ENCODE measurements around a stretch of chr2.

- PRO-cap: no peak
Observed at GRCh38 chr2:61660293-61660984, 122.3 kb upstream of the XPO1 start.

DNA sequence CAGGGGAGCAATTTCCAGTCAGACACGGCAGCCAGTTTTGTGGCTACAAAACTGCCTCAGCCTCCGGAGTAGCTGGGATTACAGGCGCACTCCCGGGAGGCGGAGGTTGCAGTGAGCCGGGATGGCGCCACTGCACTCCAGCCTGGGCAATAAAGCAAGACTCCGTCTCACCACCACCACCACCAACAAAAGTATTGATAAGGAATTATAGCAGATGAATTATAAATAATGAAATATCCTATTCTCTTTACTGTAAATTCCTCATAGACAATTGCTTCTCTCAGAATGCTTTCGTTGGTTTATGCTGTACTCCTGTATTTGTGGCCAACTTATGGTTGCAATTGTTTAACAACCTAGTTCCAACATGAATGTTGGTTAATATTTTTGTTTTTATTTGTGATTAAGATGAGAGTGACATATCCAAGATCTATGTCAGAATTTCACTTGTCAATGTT is 1.5 kb upstream of the FAM161A start:
- PRO-cap: no peak

GRCh38 chr2:62192769-62193199 is 3.1 kb upstream of the B3GNT2 start:
- PRO-cap: no peak

- PRO-cap: unidirectional peak, plus-strand start at chr2:62306978
Observed at GRCh38 chr2:62306605-62307658, 111.0 kb downstream of the B3GNT2 start.

DNA sequence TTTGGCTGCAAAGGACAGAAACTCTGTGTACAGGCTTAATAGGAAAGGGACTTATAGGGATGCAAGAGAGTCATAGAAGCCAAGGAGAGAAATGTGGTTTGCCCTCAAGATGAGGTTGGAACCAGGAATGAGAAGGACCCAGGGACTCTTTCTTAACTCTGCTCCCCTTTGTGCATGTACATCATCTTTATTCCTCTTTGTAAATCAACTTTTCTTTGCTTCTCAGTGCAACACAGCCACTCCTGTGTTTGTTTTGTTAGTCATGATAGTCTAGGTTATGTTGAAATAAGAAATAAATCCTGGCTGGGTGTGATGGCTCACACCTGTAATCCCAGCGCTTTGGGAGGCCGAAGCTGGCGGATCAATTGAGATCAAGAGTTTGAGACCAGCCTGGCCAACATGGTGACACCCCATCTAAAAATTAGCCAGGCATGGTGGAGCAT is 72.8 kb upstream of the TMEM17 start:
- PRO-cap: no peak

DNA sequence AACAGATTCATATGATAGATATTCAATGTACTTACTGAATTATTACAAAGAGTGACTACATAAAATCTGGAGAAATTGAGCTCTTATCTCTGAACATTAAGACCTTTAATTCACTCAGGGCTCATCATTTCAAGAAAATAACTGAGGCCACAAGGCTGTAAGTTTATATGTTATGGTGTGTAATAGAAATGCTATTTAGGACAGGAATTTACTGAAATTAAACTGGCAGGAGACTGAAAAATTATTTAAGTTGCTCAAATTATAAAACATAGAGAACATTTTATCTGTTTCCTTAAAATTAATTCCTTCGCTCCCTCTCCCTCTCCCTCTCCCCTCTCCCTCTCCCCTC is 33.7 kb upstream of the UGP2 start:
- PRO-cap: no peak

DNA sequence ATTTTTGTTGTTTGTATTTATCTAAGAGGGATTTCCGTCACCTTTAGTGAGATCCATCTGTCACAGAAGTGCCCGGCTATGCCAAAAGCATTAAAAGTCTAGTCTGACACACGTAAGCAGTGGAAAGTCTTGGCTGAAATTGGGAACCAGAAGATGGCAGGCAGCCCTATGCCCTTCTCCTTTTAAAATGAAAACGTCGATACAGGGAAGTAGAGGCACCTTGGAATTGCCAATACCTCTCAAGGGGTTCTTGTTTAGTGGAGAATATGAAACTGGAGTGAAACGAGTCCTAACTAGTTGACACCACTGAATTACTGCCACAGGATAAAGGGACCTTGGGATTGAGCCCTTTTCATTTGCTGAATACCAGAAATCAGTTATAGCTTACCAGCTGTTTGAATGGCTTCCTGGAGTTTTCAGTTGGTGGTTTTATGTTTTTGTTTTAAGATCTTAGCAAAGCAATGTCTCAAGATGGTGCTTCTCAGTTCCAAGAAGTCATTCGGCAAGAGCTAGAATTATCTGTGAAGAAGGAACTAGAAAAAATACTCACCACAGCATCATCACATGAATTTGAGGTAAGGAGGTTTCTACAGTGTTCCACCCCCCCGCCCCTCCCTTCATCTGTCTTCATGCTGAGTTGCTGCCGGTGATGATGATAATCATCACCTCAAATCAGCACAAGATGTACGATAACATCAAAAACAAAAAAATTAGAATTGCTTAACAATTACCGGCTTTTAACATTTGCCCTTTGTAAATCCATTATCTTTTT is 14.3 kb downstream of the UGP2 start:
- PRO-cap: no peak

- PRO-cap: no peak
Observed at GRCh38 chr2:63918469-63919449, 77.1 kb downstream of the UGP2 start.

- PRO-cap: no peak
Observed at GRCh38 chr2:63992603-63992911, 26.7 kb downstream of the VPS54 start.

DNA sequence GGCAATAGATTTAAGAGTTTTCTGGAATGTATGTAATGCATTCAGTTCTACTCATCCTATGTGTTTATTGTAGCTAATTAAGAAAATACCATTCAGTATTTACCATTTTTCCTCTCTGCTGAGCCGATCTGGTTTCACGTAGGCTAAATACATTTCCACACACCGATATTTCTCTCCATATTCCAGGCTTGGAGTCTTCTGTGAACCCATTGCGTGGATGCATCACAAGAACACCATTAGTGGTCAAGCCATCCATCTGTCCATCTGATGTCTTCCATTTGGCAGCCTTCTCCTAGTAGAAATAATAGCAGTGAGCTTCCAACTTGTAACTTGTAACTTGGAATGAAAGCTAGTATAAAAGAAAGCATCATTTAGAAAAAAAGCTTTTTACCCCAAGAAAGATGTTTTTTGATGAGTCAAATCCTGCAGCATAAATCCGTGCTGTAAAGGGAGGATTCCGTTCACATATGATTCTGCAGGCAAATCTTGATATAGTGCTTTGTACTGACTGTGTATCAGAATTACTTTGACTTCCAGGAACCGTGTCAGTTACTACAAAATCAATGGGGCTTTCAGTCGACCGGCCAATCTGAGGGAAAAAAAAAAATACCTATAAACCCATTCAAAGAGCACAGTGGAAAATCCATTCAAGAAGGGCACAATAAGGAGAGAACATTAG is 48.1 kb downstream of the PELI1 start:
- PRO-cap: no peak

GRCh38 chr2:64124681-64124880 is 19.6 kb downstream of the PELI1 start:
- PRO-cap: no peak

GRCh38 chr2:64136062-64136527 is 8.1 kb downstream of the PELI1 start:
- PRO-cap: no peak

GRCh38 chr2:64144510-64144925 is 298 bp upstream of the PELI1 start:
- PRO-cap: bidirectional peak, plus-strand start at chr2:64144683, minus-strand start at chr2:64144420

DNA sequence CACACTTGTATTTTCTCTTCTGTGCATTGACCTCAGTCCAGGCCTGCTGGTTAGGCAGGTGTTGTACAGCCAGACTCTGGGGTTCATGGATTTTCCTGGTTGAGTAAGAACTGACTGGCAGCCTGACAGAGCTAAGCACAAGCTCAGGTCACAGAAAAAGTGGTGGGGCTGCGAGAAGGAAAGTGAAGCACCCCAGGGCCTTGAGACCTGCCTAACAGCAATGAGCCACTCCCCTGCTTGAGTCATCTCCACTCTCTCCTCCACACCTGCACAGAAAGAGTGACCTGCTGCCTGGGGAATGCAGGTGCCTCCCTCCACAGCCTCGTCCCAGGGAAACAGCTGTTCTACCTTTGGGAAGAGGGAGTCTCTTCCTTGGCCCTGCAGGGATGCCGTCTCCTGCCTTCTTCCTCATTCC is 91.4 kb upstream of the LGALSL start:
- PRO-cap: no peak

DNA sequence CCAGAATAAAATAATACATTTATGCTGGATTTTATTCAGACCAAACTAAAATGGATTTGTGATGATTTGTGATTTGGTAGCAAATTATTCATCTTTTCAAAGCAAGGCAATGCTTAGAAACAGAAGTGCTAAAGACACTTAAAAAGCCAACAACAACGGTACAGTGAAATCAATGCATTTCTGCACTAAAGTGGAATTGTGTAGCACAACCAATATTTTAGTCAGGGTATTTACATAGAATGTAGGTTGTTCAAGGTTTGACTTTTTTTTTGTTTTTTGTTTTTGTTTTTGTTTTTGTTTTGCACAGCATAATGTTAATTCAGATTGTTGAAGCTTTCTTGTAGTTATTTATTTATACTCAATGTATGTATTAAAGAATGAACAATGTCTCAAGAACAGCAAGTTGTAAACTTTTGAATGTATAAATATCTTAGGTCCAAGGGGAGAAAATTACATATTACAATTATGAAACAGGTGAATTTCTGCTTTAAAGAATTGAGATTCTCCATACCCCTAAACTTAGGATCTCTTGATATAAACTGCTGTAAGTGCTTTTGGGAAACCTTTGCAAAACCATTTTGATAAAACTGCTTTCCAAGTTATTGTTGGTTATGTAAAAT is 4.8 kb downstream of the LGALSL start:
- PRO-cap: no peak

DNA sequence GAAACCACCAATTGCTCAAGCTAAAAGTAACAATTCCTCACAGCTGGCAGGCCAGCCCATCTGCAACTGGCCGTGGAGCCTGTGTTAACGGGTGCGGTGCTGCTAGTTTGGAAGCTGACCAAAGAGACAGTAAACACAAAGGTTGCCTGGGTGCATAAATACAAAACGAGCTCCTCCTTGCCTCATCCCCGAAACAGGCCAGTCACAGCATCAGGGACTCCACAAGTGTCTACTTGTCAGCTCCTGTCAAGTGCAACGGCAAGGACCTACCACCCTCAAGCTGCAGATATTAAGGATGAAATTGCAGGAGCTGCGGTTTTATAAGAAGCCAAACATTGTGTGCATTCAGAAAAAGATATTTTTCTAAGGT is 32.1 kb downstream of the LGALSL start:
- PRO-cap: no peak

- PRO-cap: no peak
Observed at GRCh38 chr2:64541046-64541455, 16.9 kb downstream of the AFTPH start.

- PRO-cap: no peak
Observed at GRCh38 chr2:64628763-64629383, 24.8 kb downstream of the SERTAD2 start.

GRCh38 chr2:64632484-64633469 is 20.9 kb downstream of the SERTAD2 start:
- PRO-cap: no peak

DNA sequence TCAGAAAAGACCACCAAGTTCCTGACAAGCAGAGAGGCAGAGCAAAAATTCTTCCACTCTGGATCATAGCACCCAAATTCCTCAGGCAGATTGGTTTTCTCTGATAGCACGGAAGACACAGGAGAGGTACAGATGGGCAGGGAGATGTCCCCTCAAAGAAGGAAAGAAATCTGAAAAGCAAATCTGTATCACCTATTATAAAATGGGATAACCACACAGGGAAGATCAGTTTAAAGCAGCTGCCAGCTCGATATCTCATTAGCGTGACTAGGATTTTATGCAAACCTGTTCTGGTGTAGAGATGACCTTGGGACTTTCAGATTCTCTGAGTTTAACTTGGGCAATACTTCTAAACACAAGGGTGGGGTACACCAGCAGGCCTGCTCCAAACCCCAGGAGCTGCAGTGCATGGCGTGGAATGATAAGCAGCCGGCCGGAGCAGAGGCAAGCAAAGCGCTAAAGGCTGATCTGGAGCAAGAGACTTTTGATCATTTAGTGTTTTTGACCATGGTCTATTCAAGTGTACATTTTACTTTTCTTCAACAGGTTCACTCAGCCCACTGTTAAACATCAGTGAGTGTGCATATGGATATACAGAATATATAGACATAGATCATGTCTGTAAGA is 4.7 kb downstream of the SERTAD2 start:
- PRO-cap: no peak

Measured in sciatic nerve (tissue), 1 donor.